SJSA1 (cell line): Measurements from ENCODE around the genes B3GNT3, JAK3, SLC5A5, MAST3 and IFI30.

DNA sequence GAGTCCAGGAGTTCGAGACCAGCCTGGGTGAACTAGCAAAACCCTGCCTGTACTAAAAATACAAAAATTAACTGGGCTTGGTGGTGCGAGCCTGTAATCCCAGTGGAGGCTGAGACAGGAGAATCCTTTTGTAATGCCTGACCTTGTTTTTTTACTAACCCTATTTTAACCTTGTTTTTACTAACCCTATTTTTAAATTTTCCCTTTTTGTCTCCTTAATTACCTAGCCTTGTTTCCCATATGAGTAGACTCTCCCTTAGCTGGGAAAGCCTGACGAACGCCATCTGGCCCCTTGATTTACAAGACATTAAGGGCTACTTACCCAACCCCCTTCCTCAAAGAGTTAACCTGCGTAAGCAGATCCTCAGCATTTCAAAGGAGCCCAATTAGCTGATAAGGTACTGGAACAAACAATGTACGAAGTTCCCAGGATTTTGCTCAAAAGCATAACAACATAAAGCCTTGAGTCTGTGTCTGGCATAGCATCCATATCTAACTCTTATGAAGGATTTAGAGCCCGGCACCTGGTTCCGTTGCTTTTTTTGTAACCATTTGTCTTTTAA is 4.8 kb upstream of the MVB12A start:
- RAMPAGE, long total RNA, result no peak

DNA sequence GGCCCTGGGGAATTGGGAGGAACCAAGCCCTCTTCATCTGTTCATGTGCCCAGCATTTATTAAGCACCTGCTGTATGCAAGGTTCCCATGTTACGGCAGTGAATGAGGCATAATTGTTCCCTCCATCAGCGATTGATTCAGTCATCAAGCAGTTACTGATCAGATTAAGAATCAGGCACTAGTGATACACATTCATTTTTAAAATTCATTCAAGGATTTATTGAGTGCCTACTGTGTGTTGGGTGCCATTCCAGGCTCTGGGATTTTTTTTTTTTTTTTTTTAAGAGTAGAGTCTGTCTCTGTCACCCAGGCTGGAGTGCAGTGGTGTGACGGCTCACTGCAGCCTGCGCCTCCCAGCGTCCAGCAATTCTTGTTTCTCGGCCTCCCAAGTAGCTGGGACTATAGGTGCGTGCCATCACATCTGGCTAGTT is 26.2 kb downstream of the COLGALT1 start:
- RAMPAGE, long total RNA, result no peak

DNA sequence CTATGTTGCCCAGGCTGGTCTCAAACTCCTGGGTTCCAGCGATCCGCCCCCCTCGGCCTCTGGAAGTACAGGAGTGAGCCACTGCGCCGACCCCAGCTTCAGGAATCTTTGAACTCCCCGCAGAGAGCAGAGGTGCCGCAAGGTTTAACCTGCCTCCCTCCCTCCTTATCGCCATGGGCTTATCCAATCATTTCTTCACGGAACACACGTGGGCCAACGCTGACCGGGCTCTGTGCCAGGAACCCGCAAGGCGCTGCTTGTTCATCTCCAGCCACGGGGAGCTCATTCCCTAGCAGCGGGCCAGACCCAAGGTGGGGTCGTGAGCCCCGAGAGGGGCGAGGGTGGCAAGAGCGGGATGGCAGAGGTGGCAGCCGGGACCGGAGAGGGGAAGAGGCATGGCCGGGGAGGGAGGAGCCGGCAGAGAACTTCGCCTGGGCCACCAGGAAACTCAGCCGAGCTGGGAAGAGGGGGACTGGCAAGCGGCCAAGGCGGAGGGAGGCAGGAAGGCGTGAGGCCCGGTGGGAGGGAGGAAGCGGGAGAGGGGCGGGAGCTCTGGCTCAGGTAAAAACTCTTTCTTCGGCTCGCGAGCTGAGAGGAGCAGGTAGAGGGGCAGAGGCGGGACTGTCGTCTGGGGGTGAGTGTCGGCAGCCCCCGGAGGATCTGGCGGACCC is at the start of gene B3GNT3:
Gene B3GNT3 (plus strand): TSS at position 566 of the 671 bp plus-strand sequence.
- RAMPAGE, long total RNA, result no peak

DNA sequence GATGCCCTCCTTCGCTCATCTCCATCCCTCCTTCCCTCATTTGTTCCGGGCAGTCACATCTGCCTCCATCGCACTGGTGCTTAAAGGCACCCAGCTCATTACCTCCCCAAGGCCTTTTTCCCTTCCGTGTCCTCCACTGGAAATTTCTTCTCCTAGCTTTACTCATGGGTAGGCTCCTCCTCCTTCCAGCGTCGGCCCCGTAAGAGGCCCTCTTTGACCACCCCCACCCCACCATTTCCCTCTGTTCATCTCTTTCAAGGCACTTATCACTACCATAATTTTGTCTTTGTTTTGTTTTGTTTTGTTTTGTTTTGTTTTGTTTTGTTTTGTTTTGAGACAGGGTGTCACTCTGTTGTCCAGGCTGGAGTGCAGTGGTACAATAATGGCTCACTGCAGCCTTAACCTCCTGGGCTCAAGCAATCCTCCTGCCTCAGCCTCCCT is 6.6 kb upstream of the INSL3 start:
- RAMPAGE, long total RNA, result no peak

DNA sequence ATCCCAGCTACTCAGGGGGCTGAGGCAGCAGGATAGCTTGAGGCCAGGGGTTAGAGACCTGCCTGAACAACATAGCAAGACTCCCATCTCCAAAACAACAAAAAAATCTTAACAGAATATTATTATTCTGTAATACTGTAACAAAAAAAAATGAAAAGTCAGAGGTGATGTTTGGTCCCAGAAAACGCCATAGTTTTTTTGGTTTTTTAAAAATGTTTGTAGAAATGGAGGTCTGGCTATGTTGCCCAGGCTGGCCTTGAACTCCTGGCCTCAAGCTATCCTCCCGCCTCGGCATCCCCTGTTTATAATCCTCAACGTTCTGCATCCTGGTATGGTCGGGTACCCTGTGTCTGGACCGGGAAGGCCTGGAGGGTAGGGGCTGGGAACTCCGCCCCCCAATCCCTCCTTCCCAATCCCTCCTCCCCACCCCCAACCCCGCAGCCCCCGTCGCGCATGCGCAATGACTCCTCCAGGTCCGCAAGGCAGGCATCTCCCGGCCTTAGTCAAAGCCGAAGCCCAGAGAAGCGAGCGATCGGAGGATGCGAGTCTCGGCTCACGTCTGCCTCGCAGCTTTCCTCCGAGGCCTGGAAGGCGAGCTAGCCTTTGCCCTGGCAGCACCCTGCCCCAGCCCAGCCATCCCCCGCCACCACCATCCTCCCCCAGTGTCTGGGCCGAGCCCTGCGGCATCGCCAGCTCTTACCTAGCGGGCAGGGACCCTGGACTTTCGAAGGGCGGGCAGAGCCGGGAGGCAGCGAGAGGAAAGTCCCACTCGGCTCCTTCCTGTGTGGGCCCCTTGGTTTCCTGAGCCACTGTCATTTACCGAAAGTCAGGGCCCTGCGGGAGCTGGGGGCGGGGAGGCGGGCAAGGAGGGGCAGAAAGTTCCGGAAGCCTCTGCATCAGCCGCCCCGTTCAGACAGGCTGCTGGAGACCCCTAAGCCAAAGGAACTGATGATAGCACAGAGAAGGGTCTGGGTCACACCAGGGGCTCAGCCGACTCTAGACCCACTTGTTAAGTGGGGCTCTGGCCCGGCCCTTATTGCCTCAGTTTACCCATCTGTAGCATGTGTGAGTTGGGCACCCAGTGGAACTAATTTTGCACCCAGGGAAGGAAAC is at the start of gene JAK3:
Gene JAK3 (minus strand): TSS at position 737 of the 1,113 bp plus-strand sequence.
- RAMPAGE, long total RNA, result no peak

GRCh38 chr19:17865735-17866401 is 5.9 kb upstream of the SLC5A5 start:
- RAMPAGE, long total RNA, result no peak

DNA sequence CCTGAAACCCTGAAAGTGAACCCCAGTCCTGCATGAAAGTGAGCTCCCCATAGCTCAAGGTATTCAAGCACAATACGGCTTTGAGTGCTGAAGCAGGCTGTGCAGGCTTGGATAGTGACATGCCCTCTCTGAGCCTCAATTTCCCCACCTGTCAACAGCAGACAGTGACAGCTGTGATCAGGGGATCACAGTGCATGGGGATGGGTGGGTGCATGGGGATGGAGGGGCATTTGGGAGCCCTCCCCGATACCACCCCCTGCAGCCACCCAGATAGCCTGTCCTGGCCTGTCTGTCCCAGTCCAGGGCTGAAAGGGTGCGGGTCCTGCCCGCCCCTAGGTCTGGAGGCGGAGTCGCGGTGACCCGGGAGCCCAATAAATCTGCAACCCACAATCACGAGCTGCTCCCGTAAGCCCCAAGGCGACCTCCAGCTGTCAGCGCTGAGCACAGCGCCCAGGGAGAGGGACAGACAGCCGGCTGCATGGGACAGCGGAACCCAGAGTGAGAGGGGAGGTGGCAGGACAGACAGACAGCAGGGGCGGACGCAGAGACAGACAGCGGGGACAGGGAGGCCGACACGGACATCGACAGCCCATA is at the start of gene SLC5A5:
Gene SLC5A5 (plus strand): TSS at position 400 of the 594 bp plus-strand sequence.
- RAMPAGE, long total RNA, result no peak

DNA sequence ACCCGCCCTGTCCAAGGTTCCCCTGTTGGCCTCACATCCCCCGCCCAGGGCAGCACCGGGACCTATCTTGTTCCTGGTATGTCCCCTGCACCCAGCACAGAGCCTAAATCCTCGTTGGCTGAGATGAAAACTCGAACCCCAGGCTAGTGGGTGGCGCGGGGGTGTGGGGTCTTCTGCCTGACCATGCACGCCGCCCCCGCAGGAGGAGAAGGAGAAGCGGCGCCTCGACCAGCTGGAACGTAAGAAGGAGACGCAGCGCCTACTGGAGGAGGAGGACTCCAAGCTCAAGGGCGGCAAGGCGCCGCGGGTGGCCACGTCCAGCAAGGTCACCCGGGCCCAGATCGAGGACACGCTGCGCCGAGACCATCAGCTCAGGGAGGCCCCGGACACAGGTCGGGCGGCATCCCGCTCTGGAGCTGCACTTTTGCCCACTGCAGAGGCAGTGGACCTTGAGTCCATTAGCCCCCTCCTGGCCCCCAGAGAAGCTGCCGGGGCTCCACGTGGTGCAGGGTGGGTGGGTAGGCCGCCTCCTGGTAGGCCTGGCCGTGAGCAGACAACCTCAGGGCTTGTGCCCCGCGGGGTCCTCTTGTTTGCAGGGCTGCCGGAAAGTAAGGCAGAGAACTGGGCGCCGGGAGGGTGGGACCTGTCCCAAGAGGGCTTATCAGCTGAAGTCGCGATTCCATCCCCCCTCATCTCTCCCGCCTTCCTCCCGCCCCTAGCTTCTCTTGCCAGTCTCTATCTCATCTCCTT is 9.8 kb downstream of the CCDC124 start:
- RAMPAGE, long total RNA, result no peak

DNA sequence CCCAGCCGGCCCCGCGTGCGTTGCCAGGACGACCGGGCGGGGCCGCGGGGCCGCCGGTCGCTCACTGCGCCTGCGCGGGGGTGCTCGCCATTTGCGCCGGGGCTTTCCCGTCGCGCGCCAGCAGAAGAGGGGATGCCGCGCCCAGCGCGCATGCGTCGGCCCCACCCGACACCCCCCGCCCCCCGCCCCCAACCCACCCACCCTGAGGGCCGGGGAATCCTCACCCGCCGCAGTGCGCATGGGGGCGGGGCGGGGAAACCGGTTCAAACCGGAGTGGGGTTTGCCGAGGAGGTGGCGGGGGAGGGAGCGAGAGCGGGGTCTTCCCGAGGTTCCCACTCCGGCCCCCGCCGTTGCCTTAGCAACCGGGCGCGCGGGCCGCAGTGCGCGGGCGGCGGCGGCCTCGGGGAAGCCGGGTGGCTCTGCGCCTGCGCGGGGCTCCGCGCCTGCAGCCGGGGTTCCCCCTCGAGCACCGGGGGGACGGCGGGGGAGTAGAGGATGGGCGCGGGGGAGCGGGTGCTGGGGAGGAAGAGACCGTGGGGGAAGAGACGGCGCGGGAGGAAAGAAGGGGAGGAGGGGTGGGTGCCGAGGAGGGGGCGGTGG is 15.2 kb downstream of the CCDC124 start:
- RAMPAGE, long total RNA, result no peak

- RAMPAGE, long total RNA, result no peak
Measured at GRCh38 chr19:17948538-17948948, 15.7 kb downstream of the CCDC124 start.

GRCh38 chr19:18097394-18098276 is at the start of gene MAST3:
TSS of gene MAST3 (plus strand) at chr19:18097778.
- RAMPAGE, long total RNA, result no peak

GRCh38 chr19:18145649-18145938 is 7.4 kb upstream of the PIK3R2 start:
- RAMPAGE, long total RNA, result no peak

DNA sequence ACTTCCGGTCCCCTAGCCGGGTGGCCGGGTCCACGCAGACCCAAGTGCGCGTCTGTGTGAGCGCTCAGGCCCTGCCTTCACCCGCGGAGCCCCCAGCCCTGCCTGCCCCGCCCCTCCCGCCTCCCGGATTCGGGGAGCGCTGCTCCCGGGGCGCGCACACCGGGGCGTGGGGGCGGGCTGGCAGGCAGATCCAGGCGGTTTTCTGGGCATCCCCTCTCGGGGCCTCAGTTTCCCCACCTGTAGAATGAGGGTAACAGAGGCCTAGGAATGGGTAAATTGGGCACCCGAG is 638 bp downstream of the PIK3R2 start:
- RAMPAGE, long total RNA, result no peak

GRCh38 chr19:18173277-18174382 is at the start of gene IFI30:
TSS of gene IFI30 (plus strand) at chr19:18173813.
- RAMPAGE, long total RNA, result no peak

- RAMPAGE, long total RNA, result no peak
Measured at GRCh38 chr19:18174832-18175806, 1.5 kb downstream of the IFI30 start.

- RAMPAGE, long total RNA, result no peak
Measured at GRCh38 chr19:18204544-18204971, 716 bp upstream of the RAB3A start.

DNA sequence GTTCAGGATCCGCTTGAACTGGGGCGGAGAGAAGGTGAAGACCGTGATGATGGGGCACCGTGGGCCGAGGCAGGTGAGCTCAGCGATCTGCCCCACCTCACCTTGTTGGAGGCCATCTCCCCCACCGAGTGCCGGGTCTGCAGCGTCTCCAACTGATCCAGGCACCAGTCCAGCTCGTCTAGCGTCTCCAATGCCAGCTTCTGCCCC is 6.0 kb downstream of the PDE4C start:
- RAMPAGE, long total RNA, result no peak

DNA sequence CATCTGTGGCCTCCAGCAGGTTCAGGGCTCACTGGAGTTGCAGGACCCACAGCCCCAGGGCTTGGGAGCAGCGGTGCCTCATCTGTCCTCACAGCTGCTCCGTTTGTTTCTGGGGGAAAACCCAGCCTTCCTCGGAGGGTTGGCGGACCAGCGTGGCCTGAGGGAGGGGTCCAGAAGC is 19.4 kb downstream of the IQCN start:
- RAMPAGE, long total RNA, result no peak

DNA sequence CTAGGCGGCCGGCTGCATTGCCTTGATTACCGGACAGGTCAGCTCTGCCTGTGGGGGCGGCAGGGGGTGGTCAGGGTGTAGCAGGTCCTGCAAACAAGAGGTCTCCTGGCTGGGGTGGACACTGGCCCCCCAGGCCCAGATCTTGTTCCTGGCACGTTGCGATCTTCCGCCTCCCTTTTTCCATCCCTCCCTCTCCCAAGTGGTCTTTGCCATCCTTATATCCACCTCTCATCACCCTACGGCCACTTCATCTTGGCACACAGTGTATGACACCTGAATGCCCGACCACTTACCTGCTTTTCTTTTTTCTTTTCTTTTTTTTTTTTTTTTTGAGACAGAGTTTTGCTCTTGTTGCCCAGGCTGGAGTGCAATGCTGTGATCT is 6.8 kb downstream of the IQCN start:
- RAMPAGE, long total RNA, result no peak

- RAMPAGE, long total RNA, result no peak
Measured at GRCh38 chr19:18364239-18365466, 21.3 kb upstream of the GDF15 start.